Umbilical cord (tissue), 2 donors: ENCODE measurements around the genes B3GALT4 and KIFC1.

GRCh38 chr6:33272201-33272835 is 443 bp downstream of the RPS18 start:
- RAMPAGE, long total RNA = no peak

- RAMPAGE, long total RNA = no peak
Measured at GRCh38 chr6:33276642-33277990, at the start of gene B3GALT4. Gene B3GALT4 (plus strand): TSS chr6:33277123.

- RAMPAGE, long total RNA = no peak
Measured at GRCh38 chr6:33304418-33304900, 5.7 kb upstream of the RGL2 start.

- RAMPAGE, long total RNA = no peak
Measured at GRCh38 chr6:33316496-33317147, 922 bp downstream of the ZBTB22 start.

- RAMPAGE, long total RNA = no peak
Measured at GRCh38 chr6:33343780-33344205, 14.7 kb upstream of the SMIM40 start.

GRCh38 chr6:33344383-33345123 is 15.5 kb upstream of the SMIM40 start:
- RAMPAGE, long total RNA = no peak

DNA sequence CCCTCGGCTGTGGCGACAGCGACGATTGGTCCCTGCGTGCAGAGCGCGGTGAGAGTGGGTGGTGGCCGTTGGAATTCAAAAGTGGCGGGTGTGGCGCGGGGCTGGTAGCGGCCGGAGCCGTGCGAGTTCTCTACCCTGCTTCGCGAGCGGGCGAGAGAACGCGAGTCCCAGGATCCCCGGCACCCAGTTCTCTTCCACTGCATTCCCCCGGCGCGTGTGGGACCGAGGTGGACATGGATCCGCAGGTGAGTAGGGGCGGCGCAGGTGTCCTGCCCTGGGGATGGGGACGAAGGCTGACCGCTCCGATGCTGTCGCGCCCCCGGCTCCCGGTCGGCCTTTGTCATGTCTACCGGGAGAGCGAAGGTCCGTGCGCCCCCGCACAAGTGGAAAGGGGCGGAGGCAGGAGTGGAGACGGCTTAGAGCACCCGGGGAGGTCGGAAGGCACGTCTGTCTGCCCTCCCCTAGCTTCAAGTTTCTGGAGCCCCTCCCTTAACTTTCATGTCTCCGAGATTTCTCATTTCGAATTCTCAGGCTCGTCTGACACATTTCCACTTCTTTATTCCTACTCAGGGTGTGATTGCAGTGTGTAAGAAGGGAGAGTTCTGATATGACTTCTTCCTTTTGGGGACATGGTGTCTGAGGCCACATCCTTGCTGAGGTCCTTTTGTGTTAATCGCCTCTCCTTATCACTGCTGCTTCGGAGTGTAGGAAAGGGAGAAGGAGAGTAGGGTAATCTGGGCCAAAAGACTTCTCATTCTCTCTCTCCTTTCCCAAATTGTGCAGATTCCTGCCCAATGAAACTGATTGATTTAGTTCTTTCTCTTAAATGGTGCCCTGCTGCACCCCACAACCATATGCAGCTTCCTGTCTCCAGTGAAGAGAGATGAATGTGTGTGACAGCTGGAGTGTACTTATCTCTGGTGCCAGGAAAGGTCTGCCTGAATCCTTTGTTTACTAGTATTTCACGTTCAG is at the start of gene KIFC1:
Gene KIFC1, plus strand, starts transcription at position 71 of the 972 bp plus-strand sequence.
- RAMPAGE, long total RNA = start-site peak on the plus strand centred at position 95 of the sequence, 27 bp wide, 95 and 19 reads in 2 replicates

DNA sequence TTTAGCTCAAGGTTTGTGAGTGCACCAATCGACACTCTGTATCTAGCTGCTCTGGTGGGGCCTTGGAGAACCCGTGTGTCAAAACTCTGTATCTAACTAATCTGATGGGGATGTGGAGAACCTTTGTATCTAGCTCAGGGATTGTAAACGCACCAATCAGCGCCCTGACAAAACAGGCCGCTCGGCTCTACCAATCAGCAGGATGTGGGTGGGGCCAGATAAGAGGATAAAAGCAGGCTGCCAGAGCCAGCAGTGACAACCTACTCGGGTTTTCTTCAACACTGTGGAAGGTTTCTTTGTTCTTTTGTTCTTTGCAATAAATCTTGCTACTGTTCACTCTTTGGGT is 47.1 kb downstream of the BAK1 start:
- RAMPAGE, long total RNA = no peak

DNA sequence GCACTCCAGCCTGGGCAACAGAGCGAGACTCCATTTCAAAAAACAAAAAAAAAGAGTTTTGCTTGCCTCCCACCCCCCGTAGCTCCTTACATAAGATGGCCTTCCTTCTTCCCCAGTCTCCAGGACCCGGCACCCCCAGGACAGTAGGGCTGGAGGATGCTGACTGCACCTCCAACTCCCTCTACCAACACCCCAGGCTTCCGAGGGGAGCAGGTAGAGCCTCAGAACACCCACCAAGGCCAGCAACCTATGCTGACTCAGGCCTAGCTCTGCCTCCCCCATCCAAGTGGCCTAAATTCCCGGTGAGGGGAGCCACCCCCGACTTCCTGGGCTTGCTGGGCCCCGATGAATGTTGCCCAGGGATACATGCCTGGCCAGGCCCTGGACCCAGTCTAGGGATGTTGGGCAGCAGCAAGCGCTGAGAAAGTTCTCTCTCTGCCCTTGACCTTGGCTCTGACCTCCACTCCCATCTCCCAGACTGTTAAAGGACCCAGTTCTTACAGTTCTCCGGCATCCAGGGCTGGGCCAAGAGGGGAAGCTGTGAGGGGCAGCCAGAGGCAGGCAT is 685 bp downstream of the BAK1 start:
- RAMPAGE, long total RNA = no peak

GRCh38 chr6:33609471-33609944 is 11.6 kb upstream of the ITPR3 start:
- RAMPAGE, long total RNA = no peak

- RAMPAGE, long total RNA = no peak
Measured at GRCh38 chr6:33613551-33614304, 7.4 kb upstream of the ITPR3 start.

GRCh38 chr6:33621753-33622650 is 880 bp downstream of the ITPR3 start:
- RAMPAGE, long total RNA = no peak

GRCh38 chr6:33696366-33697662 is 14.7 kb downstream of the UQCC2 start:
- RAMPAGE, long total RNA = no peak

DNA sequence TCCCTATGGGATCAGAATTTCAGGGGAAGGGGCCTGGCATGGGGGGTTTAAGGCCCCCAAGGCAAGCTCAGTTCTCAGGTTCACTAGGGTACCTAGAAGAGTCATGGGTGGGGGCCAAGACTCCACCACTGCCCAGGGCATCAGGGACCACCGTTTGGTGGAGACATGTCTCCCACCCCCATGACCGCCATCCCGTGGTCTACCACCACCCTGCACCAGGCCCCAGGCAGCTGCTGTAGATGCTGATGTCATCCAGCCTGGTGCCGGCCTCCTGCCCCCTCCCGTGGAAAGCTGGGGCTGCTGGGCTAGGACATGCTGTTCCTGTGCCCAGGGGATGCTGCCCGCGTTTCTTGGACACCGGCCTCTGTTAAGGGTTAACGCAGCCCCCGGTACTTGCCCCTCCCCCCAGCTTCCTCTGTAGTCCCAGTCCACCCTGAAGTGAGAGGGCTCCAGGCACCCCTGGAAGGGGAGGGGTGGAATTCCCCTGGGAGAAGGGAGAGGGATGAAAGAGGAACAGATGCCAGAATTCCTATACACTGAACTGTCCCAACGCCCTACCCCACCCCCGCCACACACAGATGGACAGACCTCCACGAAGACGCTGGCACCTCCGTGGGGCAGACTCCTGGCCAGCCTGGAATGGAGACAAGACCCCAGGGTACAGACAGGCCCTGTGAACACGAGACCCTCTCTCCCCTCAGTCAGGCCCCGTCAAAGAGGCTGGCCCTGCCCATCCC is 537 bp downstream of the IP6K3 start:
- RAMPAGE, long total RNA = no peak

DNA sequence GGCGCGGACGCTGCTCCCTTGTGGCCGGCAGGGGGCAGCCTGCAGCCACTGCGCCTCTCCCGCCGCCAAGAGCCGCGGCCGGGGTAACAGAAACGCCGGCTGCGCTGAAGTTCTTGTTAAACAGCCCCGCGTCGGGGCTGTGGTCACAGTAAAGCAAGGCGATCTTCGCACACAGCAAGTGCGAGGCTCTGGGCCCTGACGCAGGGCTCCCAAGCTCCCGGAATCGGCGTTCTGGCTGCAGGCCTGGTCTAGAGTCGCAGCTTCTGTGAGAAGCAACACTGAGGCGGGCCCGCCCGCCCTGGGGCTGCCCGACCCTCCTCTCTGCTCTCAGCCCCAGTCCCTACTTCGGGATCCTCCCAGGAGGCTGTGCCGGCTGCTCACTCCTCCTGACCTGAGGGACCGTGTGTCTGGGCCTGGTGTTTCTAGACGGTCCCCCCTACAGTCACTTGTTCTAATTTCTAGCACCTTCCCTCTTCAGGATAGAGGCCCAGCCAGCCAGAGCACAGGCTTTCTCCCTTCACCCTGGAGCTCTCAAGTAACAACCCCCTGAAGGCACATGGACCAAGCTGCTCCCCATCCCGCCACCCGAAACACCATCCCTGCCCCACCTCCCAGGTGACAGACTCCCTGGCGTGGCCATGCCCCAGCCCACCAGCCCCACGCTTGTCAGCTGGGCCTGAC is 17.1 kb downstream of the LEMD2 start:
- RAMPAGE, long total RNA = no peak

DNA sequence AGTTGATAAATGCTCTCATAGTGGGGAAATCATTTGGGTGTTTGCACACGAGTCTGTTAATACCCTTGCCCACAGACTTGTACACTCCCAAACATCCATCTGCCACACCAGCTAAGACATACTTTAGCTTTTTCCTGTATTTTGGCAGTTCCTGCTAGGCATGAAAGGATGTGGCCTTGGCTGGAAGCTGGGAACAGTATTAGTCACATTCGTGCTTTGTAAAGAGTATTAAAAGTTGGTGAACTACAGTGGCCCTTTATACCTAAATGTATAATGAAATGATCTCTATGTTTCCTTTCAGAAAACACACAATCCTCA is 1.6 kb downstream of the LEMD2 start:
- RAMPAGE, long total RNA = no peak

DNA sequence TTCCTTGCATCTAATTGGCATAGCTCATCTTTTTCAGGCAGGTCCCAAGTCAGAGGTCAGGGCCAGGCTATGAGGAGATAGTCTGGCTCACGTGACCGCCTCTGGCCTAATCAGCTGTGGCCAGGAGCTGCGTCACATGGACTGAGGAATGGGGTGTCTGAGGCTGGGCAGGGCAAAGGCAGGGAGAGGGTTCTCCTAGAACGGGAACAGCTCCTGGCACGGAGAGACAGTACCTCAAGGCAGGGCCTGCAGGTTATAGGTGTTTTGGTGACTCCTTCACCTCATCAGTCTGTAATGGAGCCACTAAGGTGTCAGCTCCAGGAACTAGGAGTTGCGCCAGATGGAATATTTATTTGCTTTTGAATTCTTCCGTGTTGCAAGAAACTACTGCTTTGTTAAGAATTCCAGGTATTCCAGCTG is 36.7 kb upstream of the MLN start:
- RAMPAGE, long total RNA = no peak

DNA sequence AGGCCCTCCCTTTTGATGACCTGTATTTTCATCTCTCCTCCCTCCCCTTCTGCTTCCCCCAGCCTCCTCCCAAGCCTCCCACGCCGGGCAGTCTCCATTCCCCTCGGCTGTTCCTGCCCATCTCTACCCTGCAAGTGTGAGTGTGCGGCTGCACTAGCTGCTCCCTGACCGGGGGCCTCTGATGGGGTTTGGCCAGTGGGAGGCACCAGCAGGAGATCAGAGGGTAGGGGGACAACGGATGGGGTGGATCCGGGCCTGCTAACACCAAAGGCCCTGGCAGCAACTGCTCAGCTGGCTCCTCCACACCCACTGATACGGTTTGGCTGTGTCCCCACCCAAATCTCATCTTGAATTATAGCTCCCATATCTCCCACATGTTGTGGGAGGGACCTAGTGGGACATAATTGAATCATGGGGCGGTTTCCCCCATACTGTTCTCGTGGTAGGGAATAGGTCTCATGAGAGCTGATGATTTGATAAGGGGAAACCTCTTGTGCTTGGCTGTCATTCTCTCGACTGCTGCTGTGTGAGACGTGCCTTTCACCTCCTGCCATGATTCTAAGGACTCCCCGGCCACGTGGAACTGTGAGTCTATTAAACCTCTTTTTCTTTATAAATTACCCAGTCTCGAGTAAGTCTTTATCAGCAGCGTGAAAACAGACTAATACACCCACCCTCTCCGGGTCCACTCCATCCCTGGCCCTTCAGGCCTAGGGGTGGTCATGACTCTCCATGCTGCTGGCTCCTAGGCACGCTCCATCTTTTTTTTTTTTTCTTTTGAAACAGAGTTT is 39.9 kb upstream of the MLN start:
- RAMPAGE, long total RNA = no peak

DNA sequence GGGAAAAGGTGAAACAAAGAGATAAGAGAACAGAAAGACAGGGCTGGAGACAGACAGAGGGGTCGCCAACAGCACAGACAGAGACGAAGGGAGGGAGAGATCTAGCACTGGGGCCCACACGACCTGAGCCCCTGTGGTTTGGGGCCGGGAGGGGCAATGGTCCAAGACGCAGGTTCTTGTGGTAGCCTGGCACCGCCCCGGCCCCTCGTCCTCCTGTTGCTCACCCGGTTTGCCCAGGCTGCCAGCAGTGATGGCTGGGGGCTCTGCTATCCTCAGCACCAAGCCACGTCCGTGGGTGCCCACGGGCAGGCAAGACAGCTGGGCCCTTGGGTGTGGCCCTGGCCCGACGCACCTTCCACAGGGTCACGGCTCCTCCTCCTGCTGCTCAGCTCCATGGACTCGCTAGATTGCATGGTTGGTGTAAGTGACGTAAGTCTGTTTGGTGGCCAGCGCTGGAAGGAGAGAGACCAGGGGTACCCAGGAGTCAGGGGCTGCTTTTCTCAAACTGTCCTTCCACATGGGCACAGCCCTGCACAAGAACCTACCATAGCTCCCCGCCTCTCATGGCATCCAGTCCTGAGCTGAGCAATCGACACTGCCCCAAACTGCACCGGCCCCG is 123.4 kb downstream of the GRM4 start:
- RAMPAGE, long total RNA = no peak

DNA sequence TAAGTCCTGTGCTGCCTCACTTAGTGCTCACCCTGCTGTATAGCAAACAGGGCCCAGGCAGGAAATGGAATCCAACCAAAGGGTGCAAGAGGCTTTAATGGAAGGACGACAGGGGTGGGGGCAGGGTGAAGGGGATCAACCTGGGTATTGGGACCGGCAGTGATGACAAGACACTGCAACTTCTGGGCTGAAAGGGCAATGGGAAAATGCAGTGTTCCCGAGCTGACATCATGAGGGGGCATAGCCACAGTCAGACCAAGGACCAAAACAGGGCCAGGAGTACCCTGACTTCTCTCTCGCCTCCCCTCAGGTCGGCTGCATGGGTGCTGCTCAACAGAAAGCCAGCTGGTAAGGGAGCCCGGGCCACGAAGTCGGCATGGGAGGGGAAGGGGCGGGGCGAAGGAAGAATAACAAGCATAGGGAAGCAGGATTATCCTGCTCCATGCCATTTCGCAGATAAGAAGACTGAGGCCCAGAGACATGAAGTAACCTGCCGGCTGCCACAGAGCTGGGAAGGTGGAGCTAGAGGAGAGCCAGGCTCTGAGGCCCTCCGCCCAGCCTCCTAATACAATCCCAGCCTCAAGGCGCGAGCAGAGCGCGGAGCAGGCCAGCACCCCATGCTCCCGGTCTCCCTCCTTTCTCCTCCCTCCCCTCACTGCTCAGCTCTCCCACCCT is 13.4 kb upstream of the HMGA1 start:
- RAMPAGE, long total RNA = no peak